Paraaortic lymph node (tissue), 1 donor: Measurements from ENCODE around the genes ZNF774, IQGAP1, PRC1 and SV2B.

GRCh38 chr15:90351610-90352595 is at the start of gene ZNF774:
Gene ZNF774 (plus strand): TSS chr15:90352284.
- PRO-cap, result bidirectional peak, plus-strand start at chr15:90352305, minus-strand start at chr15:90352093; unidirectional peak, plus-strand start at chr15:90352414

- PRO-cap, result bidirectional peak, plus-strand start at chr15:90388277, minus-strand start at chr15:90387917
Observed at GRCh38 chr15:90388084-90388423, at the start of gene IQGAP1. Gene IQGAP1 (plus strand): TSS chr15:90388242.

DNA sequence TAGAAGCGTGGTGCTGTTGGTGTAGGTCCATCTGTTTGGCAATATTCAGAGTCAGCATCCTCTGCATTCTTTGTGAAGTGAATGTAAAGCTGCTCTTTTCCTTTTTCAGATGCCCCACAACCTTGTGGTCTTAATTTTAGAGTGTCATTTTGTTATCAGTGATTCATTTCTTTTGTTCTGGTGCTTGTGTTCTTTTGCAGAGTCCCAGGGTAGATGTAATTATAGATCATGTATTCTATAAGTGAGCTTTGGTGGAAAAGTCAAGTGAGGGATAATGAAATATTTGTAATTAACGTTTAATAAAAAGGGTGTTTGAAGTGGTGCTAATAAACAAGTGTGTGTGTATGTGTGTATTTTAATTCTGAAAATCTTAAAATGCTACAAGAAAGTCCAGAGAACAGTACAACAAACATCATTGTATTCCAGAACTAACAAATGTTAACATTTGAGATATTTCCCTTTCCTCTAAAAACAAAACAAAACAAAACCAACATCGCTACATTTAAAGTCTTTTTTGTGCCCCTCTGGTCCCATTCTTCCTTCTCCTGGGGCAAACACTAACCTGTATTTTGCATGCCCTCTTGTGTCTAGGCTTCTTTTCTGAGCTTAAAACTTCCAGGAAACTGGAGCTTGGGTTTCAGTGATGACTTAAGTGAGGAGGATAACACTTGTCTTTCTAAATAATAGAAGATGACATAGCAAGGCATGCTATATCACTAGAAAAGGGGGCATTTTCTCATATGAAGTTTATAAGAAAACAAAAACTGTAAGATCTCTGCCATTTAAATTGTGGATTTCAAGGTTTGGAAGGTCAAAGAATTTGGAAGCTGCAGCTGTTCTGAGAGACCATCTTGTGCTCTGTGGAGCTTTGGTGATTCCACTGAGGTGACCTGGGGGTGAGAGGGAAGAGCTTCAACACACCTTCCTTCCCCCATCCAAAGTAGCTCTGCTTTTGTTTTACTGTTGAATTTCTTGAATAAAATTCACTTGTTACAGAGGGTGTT is 3.9 kb downstream of the IQGAP1 start:
- PRO-cap, result no peak

DNA sequence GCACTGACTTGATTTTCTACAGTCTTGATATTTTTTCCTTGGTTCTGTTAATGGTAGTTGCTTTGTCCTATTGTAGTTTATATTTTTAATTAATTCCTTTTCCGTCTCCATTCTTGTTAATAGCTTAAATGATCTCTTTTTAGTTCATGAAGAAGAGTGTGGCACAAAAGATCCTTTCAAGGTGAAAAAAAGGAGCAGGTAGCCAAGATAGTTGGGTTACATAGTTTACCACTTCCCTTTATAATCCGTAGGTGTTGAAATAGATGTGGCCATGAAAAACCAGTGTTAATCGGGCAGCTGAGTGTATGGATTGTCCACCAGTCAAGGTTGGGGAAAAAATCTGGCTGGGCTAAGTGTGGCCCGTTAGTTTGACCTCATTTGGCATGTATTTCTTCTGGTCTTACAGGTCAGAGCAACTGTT is 12.3 kb downstream of the IQGAP1 start:
- PRO-cap, result no peak

DNA sequence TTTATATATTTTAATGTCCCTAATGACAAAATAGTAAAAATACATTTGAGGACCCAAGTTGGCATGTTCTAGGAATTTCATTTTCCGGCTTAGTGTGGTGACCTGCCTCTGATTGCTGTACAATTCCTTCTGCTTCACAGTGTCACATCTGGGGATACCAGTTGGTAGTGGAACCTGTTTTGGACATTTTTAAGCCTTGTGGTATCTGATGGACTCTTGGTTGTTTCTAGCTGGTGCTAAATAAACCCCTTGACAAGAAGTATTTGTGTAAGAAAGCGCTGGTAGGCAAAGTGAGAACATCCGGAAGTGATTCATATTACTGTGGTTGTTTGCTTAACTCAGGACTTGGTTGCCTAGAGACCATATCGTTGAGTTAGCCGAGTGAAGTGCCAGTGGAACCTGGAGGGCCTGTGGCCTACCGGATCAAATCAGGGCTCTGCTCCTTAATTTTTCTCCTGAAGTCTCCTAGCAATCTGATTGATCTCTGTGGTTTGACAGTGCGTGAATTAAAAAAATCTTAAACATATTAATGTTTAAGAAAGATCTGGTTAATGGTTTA is 12.8 kb downstream of the IQGAP1 start:
- PRO-cap, result bidirectional peak, plus-strand start at position 392 of the sequence, minus-strand start at position 254 of the sequence

DNA sequence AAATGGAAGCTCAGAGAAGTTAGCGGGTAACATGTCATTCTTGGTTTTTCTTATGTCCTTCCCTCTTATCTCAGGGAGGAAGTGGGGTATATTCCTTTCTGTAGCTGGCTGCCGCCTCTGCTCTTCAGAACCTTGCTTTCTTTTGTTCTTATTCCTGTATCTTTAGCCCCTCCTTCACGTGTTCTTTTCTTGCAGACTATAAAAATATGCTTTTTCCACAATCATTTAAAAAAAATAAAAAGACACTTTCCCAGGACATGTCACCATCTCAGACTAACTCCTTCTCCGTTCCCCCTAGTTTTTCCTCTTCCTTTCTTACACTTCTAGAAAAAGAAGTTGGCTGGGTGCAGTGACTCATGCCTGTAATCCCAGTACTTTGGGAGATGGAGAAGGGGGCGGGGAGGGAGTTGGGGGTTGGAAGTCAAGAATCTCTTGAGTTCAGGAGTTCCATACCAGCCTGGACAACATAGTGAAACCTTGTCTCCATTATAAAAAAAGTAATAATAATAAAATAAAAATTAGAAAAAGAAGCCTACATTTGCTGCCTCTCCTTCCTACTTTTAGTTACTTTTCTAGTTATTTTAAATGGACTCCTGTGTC is 25.9 kb downstream of the IQGAP1 start:
- PRO-cap, result no peak

DNA sequence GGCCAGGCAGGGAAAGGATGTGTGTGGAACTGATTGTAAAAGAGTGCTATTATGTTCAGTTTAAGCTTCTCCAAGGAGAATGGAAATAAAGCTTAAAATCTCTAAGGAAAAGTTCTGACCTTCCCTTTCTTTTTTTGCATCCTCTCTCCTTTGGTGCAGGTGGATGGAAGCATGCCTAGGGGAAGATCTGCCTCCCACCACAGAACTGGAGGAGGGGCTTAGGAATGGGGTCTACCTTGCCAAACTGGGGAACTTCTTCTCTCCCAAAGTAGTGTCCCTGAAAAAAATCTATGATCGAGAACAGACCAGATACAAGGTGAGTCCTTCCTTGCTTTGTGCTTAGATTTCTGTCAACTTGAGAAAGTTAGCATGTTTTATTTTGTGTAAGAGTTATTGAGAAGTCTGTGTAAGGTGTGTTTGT is 37.9 kb downstream of the IQGAP1 start:
- PRO-cap, result no peak

DNA sequence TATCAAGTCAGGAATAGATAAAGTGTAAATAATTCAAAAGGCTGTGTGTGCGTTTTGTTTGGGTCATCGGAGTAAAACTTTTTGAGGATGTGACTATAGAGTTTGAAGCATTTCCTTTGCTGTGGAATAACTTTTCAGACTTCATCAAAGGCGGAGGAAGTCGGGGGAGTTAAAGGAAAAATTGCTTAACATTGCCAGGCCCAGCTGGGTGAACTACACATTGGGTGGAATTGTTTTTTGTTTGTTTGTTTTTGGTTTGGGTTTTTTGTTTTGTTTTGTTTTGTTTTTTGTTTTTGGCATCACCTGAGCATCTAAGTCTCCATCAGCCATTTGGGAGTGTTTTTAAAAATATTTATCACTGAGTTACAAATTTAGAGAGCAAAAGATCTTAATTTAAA is 70.3 kb upstream of the CRTC3 start:
- PRO-cap, result unidirectional peak, minus-strand start at position 78 of the sequence

- PRO-cap, result no peak
Observed at GRCh38 chr15:90593331-90594130, 63.8 kb downstream of the CRTC3 start.

- PRO-cap, result no peak
Observed at GRCh38 chr15:90868901-90869494, 610 bp downstream of the FURIN start.

DNA sequence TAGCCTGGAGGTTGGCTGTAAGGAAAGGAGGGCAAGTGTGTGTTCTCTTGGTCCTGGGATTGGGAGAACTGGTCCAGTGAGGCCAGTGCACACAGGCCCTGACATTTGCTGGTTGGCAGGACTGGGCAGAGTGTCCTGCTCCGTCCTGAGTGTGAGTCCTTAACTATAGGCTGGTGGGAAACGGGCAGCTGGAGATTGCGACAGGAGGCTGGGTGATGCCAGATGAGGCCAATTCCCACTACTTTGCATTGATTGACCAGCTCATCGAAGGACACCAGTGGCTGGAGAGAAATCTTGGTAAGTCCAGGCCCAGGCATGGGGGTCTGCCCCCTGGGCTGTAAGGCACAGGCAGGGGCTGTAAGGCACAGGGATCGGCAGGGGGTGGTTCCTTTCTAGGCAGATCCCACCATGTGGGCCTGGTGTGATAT is 3.1 kb downstream of the MAN2A2 start:
- PRO-cap, result no peak

GRCh38 chr15:90910058-90910333 is 6.9 kb downstream of the MAN2A2 start:
- PRO-cap, result no peak

- PRO-cap, result no peak
Observed at GRCh38 chr15:90914276-90914762, 11.2 kb downstream of the MAN2A2 start.

GRCh38 chr15:90918580-90919208 is 13.7 kb downstream of the HDDC3 start:
- PRO-cap, result no peak

GRCh38 chr15:90955492-90955926 is 825 bp downstream of the RCCD1 start:
- PRO-cap, result no peak

DNA sequence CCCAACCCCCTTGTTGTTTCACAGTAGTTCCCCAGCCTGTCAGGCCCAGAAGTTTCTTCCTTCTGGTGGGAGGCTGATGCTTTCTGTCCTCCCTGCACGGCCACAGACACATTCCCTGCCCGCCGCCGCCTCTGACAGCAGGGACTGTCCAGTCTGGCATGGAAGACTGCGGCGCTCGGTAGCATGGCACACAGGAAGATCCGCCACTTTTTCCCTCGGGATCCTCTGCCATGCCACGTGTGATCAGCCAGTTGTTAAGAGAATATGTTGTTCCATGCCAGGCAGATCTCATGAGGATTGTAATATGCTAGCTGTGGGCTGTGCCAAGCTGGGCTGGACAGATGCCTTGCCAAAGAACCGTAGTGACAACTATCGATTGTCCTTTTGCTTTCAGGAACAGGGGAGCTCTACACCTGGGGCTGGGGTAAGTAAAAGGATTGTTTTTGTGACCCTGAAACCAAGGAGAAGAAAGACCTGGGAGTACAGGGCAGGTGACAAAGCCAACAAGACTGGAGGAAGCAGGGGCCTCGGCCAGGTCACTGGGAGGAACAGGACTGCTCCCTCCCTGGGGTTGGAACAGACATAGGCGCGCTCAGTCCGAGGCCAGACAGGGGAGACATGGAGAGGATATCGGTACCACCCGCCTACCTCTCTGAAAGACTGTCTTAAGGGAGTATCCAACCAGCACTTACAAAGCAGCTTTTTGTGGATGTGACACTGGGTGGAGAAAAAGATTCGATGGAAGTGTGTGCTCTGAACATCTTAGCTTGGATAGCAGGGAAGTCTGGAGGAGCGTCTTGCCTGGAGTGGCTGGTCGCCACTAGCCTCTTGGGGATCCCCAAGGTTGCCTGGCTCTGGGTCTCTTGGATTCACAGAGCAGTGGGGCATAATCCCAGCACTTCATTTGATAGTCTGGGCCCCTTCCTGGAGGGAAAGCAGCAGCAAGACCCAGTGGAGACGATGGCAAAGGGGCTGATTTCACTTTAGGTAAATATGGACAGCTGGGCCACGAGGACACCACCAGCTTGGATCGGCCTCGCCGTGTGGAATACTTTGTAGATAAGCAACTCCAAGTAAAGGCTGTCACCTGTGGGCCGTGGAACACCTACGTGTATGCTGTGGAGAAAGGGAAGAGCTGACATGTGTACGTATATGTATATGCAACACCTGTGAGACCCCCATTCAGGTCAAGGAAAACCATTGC is 6.3 kb downstream of the RCCD1 start:
- PRO-cap, result no peak

DNA sequence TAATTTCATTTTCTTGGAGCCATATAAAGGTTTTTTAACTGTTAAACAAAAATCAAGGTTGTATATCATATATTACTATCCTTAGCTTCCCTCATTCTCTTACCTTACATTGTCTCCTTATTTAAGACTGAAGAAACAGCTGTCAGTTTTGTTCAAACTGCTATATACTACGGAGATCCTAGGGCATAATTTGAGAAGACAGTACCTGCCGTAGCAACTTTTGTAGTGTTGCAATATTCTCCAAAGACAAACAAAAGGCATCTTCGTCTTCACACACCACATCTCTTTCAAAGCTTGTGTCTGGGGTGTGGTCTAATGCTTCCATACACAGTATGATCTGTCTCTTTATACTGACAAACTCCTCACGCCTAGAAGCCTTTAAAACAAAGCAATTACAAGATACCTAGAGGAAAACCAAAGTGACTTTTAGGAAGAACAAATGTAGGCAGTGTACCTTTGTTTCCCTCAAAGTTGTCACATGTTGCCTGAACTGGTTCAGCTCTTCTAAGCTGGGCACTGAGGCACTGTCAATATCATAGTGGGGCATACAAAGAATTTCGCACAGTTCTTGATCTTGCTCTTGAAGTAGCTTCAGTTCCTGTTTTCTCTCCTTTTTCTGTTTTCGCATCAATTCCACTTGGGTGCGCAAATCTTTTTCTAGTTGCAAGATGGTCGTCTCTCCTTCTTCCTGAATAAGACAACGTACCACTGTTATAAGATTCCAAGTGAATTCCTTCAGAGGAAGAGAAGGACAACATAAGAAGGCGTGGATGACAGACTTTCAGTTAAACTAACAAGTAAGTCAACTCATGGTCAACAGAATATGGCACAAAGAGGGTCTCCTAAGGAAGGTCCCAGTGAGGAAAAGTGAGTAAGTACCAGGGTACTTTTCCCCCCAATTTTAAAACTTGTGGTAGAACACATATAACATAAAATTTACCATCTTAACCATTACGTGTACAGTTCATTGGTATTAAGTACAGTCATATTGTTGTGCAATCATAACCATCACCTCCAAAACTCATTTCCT is 12.7 kb downstream of the PRC1 start:
- PRO-cap, result no peak

GRCh38 chr15:90994359-90994984 is at the start of gene PRC1:
Gene PRC1 (minus strand): TSS chr15:90994535.
- PRO-cap, result bidirectional peak, plus-strand start at chr15:90994660, minus-strand start at chr15:90994586

DNA sequence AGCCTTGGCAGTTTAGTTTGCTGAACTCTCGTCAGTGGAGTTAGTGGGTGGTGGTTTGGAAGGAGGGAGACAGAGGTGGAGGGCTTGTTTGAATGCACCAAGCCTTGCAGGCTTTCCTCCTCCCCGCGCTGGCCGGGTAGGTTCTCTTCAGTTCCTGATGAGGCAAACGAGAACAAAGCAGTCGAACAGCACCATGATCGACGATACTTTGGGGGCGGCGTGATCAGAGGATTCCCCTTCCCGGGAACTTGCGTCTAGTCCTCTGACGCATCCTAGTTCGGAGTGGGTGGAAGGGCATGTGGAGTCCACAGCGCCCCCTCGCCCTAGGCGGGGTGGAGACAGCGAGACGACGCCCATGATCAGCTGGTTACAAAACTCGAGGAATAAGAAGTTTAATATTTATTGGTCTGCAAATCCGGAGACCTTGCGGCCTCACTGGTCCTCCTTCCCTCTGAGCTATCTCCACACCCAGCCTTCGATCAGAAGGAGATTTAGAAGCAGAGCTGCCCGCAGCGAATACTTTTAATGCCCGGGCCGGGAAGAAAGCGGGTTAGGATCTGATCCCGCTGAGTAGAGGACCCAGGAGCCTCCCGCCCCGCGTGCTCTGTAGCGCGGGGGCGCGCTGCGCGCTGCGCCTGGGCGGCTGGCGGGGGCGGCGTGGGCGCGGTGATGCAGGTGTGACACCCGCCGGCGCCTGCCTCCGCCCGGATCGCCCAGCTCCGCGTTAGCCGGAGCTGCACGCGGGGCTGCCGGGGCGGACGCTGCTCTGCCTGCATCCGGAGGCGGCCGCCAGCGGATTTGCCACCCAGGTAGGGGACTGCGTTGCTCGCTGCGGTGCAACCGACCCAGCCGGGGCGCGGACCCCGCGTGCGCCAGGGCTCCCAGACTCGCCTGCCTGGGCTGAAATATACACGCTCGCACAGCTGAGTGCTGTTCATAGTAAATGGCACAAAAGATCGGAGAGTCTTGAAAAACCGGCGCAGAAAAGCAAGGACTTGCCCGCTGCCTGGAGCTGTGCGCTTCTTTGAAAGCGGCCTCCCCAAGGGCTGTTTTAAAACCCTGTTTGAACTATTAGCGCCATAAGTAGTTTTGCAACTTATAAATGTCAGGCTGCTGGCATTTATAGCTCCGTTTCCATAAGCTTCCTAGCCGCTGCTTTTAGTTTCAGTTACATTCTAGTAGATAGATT is at the start of gene SV2B:
Gene SV2B (plus strand): TSS at position 703 of the 1,189 bp plus-strand sequence.
- PRO-cap, result unidirectional peak, plus-strand start at position 326 of the sequence

- PRO-cap, result unidirectional peak, minus-strand start at chr15:91320213
Observed at GRCh38 chr15:91319978-91320527, 220.0 kb downstream of the SV2B start.